Placental pericyte (primary cell): Measurements from ENCODE around the gene TRIL.

DNA sequence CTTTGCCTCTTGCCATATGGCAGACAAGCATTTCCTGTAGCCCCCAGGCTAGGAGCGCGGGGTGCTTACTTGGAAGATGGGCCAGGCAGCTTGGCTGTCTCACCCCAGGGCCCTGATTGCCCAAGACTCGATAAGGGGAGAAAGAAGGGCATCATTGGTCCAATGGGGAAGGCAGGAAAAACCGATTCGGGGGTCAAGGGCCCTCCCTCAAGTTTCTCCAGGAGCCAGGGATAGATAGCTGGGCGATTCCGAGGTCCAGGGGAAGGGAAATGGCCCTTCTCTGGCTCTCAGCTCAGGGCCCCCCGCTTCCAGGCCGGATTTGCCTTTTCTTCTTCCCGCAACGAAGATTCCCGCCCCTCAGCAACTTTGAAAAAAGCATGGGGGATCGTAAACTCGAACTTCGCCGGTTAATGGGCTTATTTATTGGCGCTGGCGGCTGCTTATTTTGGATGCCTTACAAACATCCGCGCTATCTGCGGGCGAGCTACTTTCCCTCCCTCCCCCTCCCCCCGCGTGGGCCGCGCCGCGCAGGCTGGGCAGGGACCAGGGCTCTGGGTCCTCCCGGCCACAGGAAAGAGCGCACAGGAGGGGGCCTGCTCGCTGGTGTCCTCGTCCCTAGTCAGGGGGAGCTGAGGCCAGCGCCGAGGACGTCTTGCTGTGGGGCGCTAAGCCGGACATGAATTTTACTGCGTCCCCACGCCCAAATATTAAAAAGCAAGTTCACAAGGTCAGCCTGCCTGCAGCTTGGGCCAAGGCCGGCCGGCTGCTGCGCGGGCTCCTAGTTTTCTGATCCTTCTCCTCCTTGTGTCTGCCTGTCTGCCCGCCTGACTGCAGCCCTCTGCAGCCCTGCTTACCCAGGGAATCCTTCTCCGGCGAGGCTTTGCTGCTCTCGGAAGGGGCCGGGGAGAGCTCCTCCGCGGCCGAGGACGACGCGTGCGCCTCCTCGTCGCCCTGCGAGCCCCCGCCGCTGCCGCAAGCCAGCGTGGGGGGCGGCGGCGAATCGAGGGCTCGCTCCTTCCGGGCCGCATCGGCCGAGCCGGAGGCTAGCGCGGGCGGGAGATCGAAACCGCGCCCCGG is 1.3 kb downstream of the HOXA10 start:
- CAGE, long polyA plus RNA: no peak

GRCh38 chr7:27184188-27185134 is 571 bp downstream of the HOXA11 start:
- CAGE, long polyA plus RNA: no peak

GRCh38 chr7:27191640-27192542 is 6.9 kb upstream of the HOXA11 start:
- CAGE, long polyA plus RNA: no peak

- CAGE, long polyA plus RNA: no peak
These were observed 6.0 kb downstream of the HOXA13 start for GRCh38 chr7:27193931-27194184.

DNA sequence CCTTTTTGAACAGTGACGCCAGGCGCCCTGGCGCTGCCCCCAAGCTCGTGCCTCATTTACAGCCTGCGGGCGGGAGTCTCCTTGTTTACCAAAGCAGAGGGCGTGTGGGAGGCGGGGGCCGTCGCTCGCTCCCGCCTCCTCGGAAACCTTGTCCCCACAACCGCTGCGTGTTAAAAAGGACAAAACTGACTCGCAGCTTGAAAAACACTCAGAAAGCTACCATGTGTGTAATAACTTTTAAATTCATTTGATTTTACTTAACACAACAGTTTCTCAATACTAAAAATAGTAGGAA is 329 bp upstream of the HIBADH start:
- CAGE, long polyA plus RNA: no peak

- CAGE, long polyA plus RNA: no peak
These were observed 95.4 kb downstream of the TAX1BP1 start for GRCh38 chr7:27835250-27835823.

DNA sequence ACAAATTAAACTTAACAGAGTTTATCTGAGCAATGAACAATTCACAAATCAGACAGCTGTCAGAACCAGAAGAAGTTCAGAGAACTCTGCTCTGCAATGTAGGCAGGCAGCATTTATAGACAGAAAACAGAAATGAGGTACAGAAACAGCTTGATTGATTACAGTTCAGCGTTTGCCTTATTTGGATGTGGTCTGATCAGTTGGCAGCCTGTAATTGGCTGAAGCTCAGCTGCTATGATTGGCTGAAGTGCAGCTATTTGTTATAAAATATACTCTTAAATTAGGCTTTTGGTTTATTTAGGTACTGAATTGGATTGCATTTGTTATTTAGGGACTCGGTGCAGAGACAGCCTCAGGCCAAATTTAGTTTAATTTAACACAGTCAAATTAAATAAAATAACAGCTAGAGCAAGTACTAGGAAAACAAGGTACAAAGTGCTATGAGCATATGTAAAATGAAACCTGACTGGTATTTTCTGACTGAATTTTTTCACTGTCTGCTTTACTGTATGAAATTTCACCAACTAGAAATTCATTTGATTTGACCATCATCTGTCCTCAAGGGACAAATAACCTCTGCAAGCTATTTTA is 85.9 kb upstream of the JAZF1 start:
- CAGE, long polyA plus RNA: no peak

GRCh38 chr7:28311677-28312067 is 100.6 kb upstream of the CREB5 start:
- CAGE, long polyA plus RNA: no peak

DNA sequence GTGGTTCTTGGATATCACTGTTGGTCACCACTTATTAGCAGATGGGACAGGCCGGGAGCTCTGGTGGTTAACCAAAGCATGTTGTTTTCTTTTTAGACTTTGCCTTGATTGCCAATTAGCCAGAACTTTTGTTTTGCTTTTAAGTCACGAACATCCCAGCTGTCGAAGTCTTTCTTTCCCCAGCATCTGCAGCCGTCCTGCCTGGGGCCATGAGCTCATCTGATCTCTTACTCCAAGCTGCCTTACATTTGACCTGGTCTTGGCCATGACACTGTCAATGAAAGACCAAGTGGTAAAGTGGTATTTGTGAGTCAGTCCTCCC is 53.9 kb upstream of the CREB5 start:
- CAGE, long polyA plus RNA: no peak

GRCh38 chr7:28408959-28409221 is 3.4 kb upstream of the CREB5 start:
- CAGE, long polyA plus RNA: no peak

GRCh38 chr7:28685505-28686437 is 272.4 kb downstream of the TRIL start:
- CAGE, long polyA plus RNA: no peak

DNA sequence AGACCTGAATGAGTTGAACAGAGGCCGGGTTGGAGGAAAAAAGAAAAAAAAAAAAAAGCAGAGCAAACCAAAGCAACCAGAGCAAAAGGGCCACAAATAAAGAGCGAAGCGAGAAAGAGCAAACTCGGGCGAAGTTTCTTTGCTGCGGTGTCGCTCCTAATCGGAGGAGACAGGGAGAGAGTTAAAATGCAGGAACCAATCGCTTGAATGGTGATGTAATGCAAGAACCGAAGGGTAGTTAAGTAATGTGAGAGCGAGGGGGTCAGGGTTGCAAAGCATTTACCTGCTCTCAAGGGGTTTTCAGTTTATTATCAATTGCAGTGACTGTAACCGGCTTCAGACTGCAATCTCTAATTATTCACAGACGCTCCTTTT is 271.7 kb downstream of the TRIL start:
- CAGE, long polyA plus RNA: no peak

DNA sequence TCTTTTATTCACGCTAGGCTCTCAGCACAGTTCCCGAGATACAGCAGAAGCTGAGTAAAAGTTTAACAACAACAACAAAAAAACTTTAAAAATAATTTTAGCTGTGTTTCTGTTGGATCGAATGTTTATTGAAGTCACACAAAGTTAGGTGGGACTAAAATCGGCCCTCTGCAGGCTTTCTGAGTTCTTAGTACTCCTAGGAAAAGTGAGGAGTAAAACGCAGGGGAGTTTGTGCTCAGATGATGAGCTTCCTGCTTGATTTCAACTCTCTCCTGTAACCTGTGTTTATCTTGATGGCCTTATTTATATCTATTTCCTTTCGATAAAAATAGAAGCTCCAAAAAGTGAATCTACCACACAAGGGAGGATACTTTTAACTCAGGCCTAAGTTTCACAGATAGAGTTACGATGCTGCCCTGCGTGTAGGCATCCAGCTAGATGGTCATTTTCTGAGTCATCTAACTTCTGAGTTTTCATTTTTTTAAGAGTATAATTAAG is 257.6 kb downstream of the TRIL start:
- CAGE, long polyA plus RNA: no peak

DNA sequence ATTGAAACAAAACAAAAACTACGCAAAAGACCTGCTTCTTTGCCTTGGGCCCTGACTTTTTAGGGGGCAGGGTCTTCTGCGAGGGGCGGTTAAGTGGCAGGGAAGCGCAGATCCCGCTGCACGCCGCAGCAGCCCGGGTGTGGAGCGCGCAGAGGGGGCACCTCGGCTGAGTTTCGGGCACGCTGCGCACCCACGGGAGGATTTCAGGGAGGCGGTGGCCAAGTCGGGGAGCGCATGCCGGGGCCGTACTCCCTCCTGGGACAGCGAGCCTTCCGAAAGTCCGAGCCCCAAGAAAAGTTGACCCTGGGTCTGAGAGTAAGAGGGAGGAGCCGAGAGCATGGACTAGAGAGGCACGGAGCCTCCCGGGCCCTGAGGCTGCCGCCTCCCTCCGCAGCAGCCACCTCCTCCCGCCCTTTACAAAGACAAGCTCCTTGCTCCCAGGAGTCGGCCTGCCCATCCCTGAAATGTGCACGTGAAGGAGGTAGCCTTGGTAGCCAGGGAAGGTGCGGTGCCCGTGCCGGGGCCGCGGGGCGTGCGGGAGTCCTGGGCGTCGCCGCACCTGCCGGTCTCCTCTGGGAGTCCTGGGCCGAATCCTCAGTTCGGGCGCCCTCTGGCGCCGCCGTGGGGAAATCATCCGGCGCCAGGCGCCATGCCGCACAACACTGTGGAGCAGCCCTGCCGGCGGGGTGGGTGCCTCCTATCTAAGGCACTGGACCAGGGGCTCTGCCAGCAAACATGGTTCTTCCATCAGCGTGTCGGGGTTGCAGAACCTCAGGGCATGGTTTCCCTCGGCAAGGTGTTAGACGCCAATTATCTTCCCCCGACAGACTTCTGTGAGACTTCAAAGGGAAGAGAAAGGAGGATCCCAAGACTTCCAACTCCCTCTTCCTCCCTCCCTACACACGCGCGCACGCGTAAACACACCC is 104.1 kb downstream of the TRIL start:
- CAGE, long polyA plus RNA: no peak

DNA sequence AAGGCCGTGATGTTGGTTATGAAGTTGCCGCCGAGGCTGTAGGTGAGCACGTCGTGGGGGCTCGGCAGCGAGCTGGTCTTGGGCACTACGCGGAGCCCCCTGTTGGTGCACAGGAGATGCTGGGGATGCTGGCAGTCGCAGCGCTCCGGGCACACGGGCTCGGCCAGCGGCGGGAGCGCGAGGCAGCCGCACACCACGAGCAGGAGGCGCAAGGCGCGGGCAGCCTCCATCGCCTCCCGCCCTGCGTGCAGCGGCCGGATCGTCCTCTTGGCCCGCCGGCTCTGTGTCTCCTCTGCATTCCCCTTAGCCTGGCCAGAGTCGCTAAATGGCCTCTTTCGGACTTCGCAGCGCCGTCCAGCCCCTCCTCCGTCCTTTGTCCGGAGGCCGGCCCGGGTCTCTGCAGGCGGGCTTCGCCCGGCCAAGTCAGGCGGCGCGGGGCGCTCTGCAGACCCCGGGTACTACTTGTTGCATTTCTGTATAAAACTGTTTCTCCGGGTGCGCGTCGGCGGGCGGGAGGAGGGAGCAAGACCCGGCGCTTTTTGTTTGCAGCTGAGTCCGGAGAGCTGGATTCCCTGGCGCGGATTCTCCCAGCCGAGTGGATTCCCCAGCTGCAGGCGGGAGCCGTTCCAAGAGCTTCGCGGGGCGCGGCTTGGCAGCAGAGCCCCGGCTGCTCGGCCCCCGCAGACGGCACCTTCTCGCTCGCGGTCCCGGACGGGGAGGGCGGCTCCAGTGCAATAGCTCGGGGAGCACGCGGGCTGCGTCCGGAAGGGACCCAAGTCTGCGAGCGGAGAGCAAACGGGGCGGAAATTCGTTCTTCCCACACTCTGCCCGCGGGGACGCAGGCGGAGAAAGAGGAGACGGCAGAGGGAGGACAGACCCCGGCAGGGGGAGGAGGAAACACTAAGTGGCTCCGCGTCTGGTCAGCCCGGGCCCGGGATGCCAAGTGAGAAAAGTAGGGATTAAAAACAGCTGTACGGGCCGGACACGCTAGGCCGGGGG is at the start of gene TRIL:
Gene TRIL, minus strand, starts transcription at position 514 of the 999 bp plus-strand sequence.
- CAGE, long polyA plus RNA: no peak

- CAGE, long polyA plus RNA: no peak
These were observed 54.6 kb downstream of the CPVL start for GRCh38 chr7:29091651-29092224.

- CAGE, long polyA plus RNA: no peak
These were observed 4.8 kb upstream of the CHN2 start for GRCh38 chr7:29189640-29190320.

DNA sequence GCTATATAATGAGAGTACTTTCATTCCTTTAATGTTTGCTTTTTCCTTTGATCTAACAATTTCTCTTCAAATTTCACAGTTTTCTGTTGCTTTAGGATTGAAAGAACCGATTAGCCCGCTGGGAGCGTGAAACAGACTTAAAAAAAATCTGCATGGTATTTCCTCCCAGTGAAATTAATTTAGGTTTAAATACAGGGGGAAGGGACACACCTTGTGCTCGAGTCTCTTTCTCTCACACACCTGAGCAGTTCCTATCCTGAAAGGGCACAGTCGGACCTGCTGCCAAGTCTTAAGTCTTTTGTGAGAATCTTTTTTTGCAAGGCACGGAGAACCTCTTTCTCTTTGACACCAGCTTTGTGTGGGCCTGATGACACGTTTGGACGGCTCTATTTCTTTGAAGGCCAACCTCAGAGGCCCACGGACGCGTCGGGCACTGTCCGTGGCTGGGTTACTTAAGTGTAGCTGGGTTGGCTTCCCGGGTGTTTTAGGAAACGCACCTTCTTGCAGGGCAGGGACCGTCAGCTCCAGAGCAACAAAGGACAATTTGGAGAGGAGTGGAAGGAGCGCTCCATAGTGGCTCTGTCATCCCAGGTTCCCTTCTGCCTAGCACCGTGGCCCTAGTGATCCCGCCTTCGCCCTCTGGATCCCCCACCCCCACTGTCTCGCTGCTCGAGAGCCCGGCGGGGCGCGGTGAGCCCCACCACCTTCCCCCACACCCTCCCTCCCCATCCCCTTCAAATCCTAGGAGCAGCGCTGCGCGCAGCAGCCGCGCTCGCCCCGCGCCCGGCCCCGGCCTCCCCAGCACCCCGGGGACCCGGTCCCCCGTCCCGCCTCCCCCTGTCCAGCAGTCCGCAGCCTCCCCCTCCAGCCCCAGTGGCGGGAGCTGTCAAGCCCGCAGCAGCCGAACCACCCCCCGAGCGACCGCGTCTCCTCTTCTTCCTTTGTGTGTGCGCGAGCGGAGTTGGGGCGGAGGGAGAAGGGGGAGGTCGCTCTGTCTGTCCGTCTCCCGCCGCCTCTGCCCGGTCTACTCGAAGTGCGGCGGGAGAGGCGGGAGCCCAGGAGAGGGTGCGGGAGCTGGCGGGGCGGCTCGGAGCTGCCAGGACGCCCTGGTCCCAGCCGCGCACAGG is 733 bp upstream of the CHN2 start:
- CAGE, long polyA plus RNA: no peak

GRCh38 chr7:29228699-29229038 is 34.1 kb downstream of the CHN2 start:
- CAGE, long polyA plus RNA: no peak

DNA sequence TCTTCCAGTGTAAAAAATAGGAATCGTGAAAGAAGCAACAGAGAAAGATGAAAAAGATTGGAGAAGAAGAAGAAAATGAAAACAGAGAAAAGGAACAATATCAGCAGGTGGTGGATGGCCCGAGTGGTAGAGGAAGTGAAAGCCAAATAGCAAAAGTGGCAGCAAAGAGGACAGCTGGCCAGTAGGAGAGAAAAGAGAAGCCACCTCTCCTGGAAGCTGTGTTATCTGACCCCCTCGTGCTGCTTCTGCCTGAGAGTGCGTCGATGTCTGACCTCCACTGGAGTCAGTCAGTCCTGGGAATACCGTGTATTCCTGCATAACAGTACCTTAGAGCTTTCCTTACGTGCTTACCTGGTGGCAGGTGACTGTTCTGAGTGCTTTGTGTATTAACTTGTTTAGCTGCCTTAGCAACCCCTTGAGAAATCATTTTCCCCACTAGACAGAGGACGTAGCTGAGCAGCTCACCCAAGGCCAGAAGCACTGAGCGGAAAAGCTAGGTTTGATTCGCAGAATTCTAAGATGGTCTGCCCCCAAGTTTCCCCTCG is 88.3 kb downstream of the CHN2 start:
- CAGE, long polyA plus RNA: no peak